ENCODE measurements around a stretch of chr15.

DNA sequence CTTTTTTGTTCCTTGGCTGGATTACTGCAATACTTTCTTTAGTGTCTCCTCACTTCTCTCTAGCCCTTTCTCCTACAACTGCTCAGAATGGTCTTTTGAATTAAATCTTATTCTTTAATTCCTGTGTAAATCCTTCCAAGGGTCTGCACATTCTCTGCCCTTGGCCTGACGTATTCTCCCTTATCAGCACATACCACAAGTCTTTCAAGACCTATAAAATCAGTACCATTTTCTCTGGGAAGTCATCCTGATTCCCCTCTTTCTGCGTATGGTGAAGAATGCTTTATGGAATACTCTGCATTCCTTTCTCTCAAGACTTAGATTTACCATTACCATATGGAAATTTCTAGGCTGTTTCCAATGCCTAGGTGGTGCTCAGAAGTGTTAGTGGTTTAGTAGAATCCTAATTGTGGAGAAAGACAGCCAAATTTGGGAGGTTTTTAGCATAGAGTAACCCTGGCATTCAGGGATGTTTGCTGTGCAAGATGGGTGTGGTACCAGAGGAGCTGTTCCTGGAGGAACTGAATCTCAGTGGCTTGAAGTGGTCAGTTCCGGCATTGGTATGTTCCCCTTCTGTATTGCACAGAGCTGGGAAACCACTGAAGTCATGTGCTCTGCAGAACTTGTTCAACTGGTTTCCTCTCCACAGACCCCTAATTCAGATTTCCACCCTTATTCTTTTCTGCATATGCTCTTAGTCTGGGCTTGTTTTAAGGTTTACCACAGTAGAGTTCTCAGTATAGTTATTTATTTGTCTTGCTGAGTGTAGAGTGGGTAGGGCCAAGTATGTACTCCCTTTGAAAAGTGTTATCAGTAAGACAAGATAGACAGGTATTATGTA, 24.5 kb downstream of the IQGAP1 start:
- RRBS, 2 experiments = no CpG with 5 or more reads among the region's 3 CpGs

DNA sequence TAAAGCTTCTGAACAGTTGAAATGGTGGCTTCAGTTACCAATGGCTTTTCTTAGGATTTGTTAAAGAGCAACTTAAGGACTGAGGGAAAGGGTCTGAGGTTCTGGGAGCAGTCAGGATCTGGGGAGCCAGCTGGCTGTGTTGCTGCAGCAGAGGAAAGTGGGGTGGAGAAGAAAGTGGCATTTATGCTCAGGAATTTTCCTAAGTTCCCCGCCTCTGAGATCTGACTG, 37.6 kb downstream of the IQGAP1 start:
- RRBS, 2 experiments = no CpG with 5 or more reads among the region's 1 CpG

- RRBS, 2 experiments = no CpG with 5 or more reads among the region's 3 CpGs
These were observed 32.0 kb downstream of the CRTC3 start for GRCh38 chr15:90561650-90562295.

DNA sequence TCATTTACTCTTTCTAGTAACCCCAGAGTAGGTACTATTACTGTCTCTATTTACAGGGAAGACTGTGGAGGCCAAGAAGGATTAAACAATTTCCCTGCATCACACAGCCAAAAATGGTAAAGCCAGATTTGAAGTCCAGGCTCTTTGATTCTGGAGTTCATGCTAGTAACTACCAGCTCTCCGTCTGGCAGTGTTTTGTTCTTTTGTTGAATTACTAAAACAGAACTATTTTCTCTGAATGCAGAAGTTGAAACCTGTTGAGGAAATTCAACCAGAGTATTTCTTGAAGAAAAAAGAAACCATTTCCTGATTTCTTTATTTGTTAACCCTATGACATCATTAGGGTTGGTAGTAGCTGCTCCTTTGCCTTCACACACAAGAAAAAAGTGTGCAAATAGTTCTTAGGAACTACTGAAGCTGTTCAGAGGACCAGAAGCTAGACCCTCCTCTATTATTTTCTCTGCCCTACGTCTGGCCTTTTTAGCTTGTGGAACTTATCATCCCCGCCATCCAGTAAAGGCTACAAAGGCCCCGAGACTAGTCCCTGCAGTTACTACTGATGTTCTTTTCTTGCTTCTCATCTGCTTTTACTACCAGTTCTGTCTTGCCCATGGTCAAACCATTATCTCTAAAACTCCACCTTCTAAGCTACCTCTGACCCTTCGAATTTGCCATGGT, 34.4 kb downstream of the CRTC3 start:
- RRBS, 2 experiments = no CpG with 5 or more reads among the region's 5 CpGs

- RRBS, 2 experiments = no CpG with 5 or more reads among the region's 2 CpGs
These were observed 51.3 kb downstream of the CRTC3 start for GRCh38 chr15:90581105-90581379.

DNA sequence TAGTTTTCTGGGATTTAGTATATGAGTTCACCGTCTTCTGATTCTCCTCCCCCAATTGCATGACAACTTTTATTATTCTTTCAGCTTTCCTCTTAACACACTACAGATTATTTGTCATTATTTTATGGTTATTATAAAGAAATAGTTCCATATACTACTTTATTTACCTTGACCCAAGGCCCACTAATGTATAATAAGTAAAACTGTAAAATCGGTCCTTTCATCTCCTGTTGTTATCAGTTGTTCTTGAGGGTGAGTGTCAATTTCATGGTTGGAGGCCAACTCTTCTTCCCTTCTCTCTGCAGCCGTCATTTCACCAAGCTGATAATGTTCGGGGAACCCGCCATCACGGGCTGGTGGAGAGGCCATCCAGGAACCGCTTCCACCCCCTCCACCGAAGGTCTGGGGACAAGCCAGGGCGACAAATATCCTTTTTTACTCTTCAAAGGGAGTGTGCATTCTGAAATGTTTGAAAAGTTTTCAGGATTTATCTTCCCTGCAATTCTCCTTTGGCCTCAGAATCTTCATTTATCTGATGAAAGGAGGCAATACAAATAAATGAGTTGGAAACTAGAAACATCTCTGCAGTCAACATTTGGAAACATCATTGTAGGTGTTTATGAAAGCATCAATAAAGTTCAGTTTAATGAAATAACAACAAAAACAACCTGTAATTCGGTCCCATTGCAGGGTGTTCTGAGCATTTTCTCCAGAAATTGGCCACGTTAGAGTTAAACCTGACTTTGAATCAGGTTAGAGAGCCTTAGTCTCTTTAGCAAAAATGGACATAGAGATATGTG, 63.8 kb downstream of the CRTC3 start:
- RRBS, 2 experiments = no CpG with 5 or more reads among the region's 11 CpGs

GRCh38 chr15:90597481-90598010, 67.8 kb downstream of the CRTC3 start:
- RRBS, 2 experiments = no CpG with 5 or more reads among the region's 2 CpGs

DNA sequence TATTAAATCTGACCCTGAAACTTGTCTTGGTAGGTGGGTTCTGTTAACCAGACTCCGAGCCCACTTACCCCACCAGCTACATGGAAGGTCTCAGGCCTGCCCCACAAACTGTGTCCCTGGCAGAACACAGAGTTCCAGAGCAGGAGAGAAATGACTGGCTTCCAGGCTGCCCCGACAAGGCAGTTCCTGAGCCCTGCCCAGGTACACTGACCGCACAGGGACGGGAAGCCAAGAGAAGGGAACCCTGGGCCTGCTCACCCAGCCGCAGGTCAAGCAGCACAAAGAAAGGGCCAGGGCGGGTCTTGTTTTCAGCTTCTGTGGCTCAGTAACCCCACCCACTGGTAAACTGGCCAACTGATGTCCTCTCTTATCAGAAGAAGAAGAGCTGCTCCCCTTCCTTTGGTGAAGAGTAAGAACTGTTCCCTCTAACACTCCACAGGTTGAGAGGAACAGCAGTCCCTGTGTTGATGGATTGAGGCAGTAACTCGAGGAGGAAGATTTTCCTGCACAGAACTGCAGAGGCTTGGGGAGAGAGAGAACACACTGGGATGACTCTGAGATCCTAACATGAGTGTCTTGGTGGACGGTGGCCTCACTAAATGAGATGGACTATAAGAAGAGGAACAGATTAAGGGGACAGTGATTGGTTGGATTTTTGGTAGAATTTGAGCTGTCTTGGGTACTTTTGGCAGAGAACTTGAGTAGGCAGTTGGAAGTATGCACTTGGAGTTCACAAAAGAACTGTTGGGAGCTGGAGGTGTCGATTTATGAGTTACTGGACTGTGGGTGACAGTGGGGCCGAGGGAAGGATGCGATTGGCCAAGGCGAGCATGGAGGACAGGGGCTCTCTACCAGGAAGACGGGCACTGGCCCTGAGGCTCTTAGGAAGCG, 68.5 kb downstream of the CRTC3 start:
- RRBS, 2 experiments = no CpG with 5 or more reads among the region's 14 CpGs

- RRBS, 2 experiments = no CpG with 5 or more reads among the region's 9 CpGs
These were observed 77.6 kb downstream of the CRTC3 start for GRCh38 chr15:90607309-90607714.

DNA sequence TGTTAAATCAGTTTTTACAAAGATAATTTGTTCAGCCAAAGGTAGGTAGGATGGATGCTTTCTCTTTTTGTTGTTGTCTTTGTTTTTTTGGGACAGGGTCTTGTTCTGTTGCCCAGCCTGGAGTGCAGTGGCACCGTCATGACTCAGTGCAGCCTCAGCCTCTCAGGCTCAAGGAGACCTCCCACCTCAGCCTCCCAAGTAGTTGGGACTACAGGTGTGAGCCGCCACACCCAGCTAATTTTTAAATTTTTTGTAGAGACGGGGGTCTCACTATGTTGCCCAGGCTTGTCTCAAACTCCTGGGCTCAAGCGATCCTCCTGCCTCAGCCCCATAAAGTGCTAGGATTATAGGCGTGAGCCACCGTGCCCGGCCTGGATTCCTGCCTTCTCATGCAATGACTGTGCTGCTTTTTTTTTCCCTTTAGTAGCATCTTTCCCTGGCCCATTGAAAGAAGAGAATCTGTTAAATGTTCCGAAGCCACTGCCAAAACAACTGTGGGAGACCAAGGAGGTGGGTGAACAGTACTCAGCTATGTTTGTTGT, 87.8 kb downstream of the CRTC3 start:
- RRBS, 2 experiments = no CpG with 5 or more reads among the region's 8 CpGs

DNA sequence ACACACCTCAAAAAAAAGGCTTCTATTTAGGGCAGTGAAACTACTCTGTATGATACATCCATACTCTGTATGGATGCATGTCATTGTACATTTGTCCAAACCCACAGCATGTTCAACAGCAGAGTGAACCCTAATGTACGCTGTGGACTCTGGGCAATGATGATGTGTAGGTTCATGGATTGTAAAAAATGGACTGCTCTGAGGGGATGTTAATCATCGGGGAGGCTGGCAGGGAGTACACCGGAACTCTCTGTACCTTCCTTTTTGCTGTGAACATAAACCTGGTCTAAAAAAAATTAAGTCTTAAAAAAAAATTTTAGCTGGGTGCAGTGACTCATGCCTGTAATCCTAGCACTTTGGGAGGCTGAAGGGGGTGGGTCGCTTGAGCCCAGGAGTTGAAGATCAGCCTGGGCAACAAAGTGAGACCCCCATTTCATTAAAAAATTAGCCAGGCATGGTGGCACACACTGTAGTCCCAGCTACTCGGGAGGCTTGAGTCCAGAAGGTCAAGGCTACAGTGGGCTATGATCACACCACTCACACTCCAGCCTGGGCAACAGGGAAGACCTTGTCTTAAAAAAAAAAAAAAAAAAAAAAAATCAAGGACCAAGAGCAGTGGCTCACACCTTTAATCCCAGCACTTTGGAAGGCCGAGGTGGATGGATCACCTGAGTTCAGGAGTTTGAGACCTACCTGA, 49.6 kb upstream of the BLM start:
- RRBS, 2 experiments = no CpG with 5 or more reads among the region's 6 CpGs

GRCh38 chr15:90761730-90761950, 44.5 kb downstream of the BLM start:
- RRBS, 2 experiments = no CpG with 5 or more reads among the region's 2 CpGs

GRCh38 chr15:90816312-90817052, 51.9 kb upstream of the FURIN start:
- RRBS, 2 experiments = no CpG with 5 or more reads among the region's 14 CpGs

DNA sequence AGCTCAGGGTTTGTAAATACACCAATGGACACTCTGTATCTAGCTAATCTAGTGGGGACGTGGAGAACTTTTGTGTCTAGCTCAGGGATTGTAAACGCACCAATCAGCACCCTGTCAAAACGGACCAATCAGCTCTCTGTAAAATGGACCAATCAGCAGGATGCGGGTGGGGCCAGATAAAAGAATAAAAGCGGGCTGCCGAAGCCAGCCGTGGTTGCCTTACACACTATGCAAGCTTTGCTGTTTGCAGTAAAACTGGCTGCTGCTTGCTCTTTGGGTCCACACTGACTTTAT, 42.2 kb upstream of the FURIN start:
- RRBS, 2 experiments = no CpG with 5 or more reads among the region's 7 CpGs

GRCh38 chr15:90859829-90860290, 8.5 kb upstream of the FURIN start:
- RRBS, 2 experiments = no CpG with 5 or more reads among the region's 7 CpGs

DNA sequence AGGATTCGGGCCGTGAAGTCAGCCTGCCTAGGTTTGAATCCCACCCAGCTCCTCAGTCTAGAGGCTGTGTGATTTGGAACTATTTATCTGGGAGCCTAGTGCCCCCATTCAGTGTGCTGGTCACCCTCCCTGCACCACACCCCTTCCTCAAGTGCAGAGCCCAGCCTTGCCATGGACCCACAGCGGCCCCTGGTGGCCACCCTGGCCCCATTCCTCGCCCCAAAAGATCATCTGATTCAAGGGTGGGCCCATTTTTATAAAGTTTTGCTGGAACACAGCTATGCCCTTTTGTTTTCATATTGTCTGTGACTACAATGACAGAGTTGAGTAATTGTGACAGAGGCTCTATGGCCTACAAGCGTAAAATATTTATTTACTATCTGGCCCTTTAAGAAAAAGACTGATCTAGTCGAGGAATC, 1.7 kb downstream of the FES start:
- RRBS, 2 experiments = no CpG with 5 or more reads among the region's 6 CpGs

DNA sequence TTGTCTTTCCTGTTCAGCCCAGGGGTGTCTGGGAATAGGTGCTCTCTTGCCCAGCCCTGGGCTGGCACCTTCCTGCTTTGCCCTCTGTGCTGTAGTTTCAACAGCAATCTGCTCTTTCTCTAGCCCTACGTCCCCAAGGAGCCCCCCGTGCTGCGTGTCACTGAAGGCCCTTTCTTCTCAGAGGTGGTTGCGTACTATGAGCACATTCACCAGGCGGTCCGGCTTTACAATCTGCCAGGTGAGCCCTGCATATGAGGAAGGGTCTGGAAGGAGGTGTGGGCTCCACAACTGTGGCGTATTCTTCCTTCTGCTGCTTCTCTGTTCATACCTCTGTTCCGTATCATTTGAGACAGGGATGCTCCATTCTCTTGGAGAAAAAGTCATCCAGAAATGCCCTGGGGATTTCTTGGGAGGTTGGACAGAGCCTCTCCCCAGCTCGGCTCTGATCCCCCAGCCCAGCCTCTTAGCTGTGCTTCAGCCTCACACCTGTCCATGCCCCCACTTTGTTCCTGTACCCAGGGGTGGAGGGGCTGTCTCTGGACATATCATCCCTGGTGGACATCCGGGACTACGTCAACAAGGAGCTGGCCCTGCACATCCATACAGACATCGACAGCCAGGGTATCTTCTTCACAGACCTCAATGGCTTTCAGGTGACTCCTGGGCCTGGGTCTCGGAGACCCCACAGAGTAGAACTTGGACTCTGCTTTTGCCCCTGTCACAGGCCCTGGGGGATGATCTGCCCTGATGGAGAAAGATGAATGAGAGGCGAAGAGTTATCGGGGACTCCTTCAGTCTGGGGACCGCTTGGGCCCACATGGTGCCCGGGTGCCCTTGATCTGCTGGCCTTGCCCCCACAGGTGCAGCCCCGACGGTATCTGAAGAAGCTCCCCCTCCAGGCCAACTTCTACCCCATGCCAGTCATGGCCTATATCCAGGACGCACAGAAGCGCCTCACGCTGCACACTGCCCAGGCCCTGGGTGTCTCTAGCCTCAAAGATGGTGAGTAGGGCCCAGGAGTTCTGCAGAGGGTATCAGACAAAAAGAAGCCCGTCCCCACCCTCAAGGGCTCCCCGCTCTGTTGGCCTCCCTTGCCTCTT, 10.0 kb downstream of the MAN2A2 start:
- RRBS, 2 experiments = no CpG with 5 or more reads among the region's 24 CpGs

- RRBS, 2 experiments = no CpG with 5 or more reads among the region's 6 CpGs
These were observed 407 bp downstream of the HDDC3 start for GRCh38 chr15:90932039-90932245.

GRCh38 chr15:90949205-90950309, 5.1 kb upstream of the RCCD1 start:
- RRBS, 2 experiments = 92% methylated on average over 5 of the region's 32 CpGs; no CpG with 5 or more reads in 1 of the 2 experiments

- RRBS, 2 experiments = no CpG with 5 or more reads among the region's 9 CpGs
These were observed 424 bp upstream of the RCCD1 start for GRCh38 chr15:90954338-90954581.

Data from bronchial epithelial cell (primary cell).